ENCODE data around the genes PSPC1 and FGF9.

GRCh38 chr13:18489844-18490311 lies 691.7 kb downstream of the TUBA3C start:
- PRO-cap: no peak

DNA sequence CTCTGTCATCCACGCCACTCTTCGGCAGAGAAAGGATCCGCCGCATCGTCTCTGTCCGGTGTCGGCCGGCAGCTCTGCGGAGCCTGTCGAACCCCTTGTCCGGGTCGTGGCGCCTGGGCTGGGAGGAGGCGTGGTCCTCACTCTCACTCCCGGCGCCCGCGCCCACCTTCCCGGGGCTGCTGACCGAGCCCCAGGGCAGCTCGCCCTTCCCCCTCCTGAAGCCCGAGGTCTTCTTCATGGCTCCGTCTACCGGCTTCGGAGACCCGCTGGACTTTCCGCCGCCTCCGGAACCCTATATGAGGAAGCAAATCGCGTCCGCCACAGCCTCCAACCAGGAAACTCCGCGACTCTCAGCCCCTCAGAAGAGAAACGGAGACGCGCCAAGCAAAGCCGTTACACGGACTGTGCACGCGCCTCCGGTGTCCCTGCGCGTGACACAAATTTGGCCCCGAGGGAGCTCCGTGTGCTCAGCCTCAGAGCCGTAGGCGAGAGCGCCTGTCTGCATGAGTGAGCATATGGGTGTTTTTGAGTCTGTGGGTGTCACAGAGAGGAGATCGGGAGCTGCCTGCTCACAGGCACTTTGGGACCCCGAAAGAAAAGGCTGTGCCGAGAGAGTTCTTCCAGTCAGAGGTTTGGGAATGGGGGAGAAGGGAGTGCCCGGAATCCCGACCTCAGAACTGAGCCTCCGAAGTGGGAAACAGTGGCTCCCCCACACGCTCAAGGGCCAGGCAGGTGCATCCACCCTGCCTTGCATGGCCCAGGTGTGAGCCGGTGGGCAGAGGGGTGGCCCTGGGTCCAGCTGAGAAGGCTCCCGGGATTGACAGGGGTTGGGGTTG lies 163.2 kb upstream of the TUBA3C start:
- PRO-cap: no peak

GRCh38 chr13:19641869-19642309 lies 8.4 kb downstream of the MPHOSPH8 start:
- PRO-cap: no peak

GRCh38 chr13:19687252-19688165 lies 54.0 kb downstream of the MPHOSPH8 start:
- PRO-cap: no peak

- PRO-cap: bidirectional peak, plus-strand start at chr13:19783088, minus-strand start at chr13:19782931
These were observed at the start of gene PSPC1 for GRCh38 chr13:19782877-19783206. PSPC1 (minus strand) TSS chr13:19782945.

GRCh38 chr13:19862311-19863189 lies 899 bp downstream of the ZMYM5 start:
- PRO-cap: no peak

- PRO-cap: bidirectional peak, plus-strand start at chr13:19958745, minus-strand start at chr13:19958434
These were observed 517 bp upstream of the ZMYM2 start for GRCh38 chr13:19957767-19958653.

GRCh38 chr13:20127163-20127496 lies 33.7 kb downstream of the GJA3 start:
- PRO-cap: no peak

GRCh38 chr13:20480519-20481020 lies 45.1 kb downstream of the CRYL1 start:
- PRO-cap: no peak

GRCh38 chr13:20703846-20704015 lies 232 bp downstream of the IL17D start:
- PRO-cap: no peak

DNA sequence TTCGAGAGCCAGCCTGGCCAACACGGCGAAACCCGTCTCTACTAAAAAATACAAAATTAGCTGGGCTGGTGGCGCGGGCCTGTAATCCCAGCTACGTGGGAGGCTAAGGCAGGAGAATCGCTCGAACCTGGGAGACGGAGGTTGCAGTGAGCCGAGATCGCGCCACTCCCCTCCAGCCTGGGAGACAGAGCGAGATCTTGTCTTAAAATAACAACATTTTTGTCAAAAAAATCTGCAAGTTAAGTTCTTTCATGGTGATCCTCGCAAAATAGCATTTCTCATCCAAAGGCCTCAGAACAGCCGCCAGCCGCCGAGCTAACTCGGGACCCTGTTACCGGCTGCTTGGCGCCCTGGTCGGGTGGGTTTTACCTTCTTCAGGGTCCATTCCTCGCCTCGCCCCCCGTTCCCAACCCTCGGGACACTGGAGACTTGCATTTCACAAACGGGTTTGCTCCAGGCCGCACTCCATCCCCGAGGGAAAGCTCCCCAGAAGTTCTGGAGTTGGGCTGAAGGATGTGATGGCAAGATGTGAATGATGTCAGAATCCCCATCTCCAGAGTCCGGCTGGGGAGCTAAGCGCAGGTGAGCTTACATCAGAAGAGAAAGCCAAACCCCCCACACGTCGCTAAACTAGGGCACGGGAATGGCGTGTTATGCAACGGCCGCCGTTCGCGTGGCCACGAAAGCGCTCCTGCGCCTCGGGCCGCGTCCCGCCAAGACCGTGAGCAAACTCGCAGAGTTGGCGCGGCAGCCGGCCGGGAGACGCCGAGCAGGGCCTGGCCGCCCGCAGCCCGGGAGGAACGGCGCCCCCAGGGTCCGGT lies 1.4 kb downstream of the LATS2 start:
- PRO-cap: no peak

GRCh38 chr13:21065667-21066024 lies 4.3 kb upstream of the LATS2 start:
- PRO-cap: no peak

GRCh38 chr13:21670592-21671293 lies at the start of gene FGF9:
FGF9 (plus strand) TSS chr13:21671073.
- PRO-cap: bidirectional peak, plus-strand start at chr13:21671076, minus-strand start at chr13:21670993

GRCh38 chr13:21735804-21736576 lies 65.1 kb downstream of the FGF9 start:
- PRO-cap: no peak

DNA sequence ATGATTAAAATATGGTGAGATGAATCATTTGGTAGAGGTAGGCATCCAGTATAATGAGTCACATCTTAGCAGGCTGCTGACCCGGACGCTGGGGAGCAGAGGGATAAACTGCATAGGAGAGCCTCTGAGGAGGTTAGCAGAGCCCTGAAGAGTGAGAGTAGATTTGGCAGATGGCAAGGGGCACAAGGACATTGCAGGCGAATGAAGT lies 293.8 kb downstream of the FGF9 start:
- PRO-cap: no peak

DNA sequence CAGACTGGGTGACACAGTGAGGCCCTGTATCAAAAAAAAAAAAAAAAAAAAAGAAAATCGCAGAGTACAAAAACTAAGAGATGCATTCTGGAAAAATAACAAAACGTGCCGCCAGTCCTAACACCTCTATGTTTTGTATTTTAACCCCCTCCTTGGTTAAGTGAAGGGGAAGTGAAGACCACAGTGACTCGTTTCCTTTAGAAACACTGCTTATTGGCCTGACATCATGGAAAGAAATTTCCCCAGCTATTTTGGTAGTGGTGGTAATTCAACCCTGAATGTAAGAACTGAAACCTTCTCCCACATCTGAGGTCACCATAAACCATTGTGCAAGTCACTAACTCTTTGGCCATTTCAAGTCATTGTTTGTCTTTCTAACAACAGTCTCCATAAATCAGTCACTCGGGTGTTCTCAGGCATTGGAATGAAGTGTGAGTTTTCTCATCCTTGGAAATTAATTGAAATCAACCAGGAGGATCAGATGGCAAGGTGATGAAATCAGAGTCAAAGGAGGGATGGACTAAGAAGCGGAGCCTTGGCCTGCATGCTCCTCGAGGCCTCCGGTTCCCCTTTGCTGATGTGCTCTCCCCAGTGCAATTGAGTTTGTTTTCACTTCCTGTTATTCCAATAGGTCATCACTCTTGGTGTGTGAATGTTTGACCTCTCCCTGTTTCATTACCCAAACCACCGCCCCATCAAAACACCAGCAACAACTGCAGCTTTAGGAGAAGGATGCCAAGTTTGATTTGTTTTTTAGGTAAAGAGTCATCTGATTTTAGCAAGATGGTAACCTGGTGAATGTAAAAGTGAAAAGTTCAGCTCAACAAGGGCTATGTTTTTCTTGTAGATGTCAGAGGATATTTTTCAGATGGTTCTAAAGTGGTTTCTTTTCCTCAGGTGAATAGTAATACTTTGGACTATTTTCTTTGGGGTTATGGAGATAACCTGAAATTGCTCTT lies 444.0 kb downstream of the FGF9 start:
- PRO-cap: no peak

DNA sequence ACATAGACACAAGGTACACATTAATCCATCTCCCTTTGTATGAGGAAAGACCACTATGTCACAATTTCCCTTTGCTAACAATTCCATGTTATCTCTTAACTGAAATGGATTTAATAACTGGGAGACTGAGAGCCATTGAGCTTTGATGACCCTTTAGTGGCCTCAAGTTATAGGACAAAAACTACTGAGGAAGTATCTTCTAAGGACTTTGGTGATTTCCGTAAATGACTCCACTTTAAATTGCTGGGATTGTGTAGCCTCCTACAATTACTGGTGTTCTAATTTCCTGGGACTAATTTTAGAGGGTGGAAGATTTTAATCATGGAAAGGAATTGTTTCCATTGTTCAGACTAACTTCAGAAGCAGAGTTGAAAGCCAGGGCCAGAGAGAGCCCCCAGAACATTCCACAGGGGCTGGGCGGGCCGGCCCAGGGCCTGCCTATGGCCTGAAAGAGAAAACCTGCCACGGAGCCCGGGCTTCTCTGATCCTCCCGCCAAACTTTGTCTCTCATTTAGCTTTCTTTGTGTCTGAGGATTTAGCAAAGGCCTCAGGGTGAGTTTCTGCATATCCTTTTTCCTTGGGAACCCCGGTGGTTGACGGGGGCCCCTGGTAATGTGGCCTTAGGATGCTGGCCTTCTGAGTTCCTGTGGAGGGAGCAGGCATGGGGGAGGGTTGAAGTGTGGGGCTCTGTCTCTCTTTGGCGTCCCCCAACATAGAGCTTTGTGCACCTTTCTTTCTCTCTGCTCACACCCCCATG lies 539.2 kb downstream of the FGF9 start:
- PRO-cap: no peak

- PRO-cap: no peak
These were observed 718.6 kb upstream of the SGCG start for GRCh38 chr13:22462096-22462664.

DNA sequence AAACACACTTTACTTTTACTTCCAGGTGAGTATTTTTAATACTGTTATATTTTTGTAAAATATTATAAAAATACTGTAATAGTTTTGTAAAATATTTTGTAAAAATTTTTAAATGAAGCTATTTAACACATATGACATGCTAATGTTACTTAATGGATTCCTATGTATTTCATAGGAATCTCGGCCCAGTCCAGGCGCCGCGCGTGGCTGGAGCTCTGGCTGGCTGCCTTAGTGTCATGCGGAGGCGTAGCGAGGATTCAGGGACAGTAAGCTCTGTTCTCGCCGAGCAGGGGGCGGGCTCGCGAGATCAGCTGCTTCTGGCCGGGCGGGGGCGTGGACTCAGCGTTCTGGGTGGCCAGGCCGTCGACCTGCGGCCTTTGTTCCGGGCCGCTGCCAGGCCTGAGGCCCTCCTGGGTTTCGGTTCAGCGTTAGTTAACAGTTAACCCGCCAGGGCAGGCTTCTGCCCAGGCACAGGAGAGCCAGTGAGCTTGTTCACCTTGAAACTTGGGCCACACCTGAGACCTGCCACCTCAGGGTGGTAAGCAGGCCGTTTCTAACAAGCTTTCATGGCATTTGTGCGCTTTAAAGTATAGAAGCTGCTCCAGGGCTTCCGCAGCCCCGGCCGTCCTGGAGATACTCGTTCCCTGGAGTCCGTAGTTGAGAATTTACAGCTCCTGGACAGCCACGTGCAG lies 332.3 kb upstream of the SGCG start:
- PRO-cap: no peak

DNA sequence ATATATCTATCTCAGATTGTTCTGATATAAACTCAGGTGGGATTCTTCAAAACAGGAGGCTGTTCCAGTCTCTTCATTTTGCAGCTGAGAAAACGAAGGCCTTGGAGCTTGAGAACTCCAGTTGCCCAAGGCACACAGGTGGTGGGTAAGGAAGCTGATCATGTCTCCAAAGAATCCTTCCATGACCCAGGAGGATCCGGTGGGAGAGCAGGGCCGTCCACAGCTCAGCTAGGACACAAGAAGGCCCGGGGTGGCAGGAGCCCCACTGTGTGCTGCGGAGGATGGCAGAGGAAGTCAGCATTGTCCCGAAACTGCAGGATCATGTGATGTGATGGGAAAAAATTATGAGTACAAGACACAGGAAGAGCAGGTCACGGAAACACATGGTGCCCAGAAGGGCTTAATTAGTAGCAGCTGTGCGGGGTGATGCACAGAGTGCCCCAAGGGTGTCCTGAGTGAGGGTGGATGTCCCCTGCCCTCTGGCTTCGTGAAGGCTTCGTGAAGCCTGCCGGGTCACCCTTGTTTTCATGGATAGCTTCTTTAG lies 33.6 kb upstream of the SACS start:
- PRO-cap: no peak